ENCODE measurements around a stretch of chr2.

DNA sequence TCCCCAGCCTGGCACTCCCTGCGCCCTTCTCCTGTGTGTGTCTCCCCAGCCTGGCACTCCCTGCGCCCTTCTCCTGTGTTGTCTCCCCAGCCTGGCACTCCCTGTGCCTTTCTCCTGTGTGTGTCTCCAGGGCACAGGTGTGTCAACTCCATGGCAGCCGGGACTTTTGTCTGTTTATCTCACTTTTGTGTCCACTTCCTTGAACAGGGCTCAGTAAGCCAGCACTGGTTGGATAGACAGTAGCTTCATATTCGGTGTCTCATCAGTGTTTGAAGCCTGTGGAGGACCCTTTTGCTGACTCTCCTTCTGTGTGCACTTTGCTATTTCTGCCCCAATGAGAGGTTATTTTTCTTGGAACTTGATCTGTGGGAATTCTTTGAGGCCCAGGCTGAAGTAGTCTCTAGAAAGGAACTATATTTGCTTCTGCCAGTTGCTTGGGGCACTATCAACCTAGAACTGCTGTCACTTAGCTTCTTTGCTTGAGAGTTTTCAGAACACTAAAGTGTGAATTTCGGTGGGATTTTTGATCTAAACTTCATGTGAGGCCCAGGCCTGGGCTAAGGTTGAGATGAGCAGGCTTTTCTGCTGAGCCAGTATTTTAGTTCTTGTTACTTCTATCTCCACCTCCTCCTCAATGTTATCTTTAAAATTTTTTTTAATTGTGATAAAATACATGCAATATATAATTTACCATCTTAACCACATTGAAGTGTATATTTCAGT, 8.3 kb upstream of the ASB1 start:
- PRO-cap: no peak

DNA sequence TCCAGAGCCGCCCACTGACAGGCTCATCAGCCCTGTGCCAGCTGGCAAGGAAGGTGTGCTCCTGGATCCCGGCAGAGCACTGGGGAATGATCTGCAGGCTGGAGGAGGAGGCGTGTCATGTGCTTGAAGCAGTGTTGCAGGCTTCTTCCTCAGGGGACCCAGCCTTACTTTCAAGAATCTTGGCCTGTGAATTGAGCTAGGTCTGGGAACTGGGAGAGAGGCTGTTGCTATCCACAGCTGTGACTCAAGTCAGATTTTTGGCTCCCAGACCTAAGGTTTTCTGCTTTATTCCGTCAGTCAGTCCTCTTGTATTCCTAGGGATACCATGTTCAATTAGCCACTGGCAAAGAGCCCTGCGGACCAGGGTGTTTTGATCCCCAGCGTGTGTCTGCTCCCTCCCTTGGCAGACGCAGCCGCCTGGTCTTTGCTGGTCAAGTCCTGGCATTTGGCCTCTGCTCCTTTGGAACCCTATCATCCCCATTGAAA, 32.4 kb downstream of the ASB1 start:
- PRO-cap: no peak

DNA sequence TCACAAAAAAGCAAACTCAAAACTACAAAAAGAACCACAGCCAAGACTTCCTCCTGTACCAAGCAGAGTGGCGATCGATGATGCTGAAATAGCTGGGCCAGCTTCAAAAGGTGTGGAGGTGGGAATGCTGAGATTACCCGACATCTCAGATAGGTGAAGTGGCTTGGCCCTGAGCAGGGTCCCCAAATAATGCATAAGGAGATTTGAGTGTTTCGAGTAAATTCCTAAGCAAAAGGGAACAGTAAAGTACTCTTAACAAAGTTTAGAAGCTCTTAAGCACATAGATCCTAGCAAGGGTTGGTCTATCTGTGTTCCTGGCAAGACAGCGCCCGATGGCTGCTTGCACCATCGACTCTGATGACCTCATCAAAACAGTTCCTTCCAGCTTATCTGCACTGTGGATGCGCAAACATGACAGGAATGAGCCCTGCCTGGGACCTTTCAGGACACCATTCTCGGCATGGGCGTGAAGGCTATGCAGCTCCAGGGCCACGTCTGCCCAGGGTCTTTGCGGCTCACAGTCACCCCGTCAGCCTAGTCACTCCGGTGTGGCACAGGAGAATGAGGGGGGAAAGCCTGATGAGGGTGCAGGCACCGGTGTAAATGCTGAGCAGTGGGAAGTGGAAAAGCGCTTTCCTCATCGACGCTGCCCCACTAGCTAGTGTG, 147.9 kb upstream of the TWIST2 start:
- PRO-cap: no peak

- PRO-cap: no peak
Measured at GRCh38 chr2:238728462-238729326, 119.2 kb upstream of the TWIST2 start.

GRCh38 chr2:238790707-238791402, 57.0 kb upstream of the TWIST2 start:
- PRO-cap: no peak

GRCh38 chr2:238791403-238791714, 56.5 kb upstream of the TWIST2 start:
- PRO-cap: no peak

- PRO-cap: no peak
Measured at GRCh38 chr2:238852024-238852779, 4.3 kb downstream of the TWIST2 start.

- PRO-cap: no peak
Measured at GRCh38 chr2:238883146-238883643, 35.3 kb downstream of the TWIST2 start.

DNA sequence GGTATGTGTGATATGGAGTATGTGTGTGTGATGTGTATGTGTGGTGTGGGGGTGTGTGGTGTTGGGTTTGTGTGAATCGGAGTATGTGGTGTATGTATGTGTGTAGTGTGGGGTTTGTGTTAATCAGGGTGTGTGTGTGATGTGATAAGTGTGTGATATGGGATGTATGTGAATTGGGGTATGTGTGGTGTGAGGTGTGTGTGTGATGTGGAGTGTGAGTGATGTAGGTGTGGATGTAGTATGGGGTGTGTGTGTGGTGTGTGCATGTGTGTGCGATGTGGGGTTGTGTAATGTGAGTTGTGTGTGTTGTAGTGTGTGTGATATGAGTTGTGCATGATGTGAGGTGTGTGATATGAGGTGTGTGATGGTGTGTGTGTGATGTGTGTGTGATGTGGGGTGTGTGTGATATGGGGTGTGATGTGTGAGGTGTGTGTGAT, 54.4 kb downstream of the TWIST2 start:
- PRO-cap: no peak

DNA sequence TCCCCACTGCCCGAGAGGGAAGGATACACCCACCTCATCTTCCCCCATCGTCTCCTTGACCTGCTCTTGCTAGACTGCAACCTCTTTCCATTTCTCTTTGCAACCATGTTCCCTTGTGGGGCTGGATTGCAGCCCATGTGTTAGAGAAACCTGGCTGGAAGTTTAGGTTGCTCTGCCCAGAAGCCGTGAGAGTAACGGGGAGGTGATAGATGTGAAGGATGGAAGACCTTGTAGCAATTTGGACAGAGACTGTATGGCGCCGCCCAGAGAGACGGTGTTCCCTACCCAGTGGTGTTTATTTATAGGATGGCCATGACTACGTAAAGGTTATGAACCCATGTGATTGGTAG, 143.7 kb downstream of the TWIST2 start:
- PRO-cap: no peak

DNA sequence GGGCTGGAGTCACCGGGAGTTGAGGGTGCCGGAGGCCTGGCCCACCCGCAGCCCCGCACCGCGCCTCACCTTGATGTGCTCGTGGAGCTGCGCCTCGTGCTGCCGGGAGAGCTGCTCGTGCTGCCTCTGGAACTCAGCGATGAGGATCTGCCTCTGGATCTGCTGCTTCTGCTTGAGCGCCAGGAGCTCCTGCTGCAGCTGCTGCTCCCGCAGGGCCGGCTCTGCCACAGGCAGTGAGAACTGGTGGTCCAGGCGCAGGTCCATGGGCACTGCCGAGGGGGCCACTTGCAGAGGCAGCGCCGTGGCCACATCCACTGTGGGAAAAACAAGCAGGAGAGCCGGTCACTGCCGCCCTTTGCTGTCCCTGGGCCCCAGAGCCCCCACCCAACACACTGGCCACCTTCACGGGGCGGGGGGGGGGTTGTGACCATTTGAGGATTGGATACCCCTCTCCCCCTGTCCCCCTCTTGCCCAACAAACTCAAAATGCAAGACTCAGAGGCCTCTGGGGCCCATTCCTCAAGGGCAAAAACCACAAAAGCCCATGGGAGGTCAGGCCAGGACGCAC, 211.0 kb downstream of the HDAC4 start:
- PRO-cap: no peak

DNA sequence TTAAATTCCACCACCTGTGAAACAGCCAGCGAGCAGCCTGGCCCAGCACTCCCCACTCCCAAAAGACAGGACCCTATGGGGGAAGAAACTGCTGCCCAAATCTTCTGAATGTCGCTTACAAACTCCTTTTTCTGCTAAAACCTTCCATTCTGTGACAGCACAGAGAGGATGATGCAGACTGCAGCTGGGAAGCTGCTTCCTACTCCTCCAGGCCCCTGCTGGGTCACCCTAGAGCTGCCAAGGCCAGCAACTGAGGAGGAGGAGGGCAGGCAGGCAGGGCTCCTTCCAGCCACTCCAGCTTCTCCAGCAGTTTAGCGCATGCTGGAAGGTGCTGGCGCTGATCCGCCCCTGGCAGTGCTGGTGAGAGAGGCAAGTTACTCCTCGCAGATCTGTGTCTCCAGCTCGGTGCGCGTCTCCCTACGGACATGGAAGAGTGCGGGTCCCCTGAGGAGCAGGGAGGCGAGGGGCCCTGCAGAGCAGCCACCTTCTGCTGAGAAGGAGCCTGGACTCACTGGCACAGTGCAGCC, 206.2 kb downstream of the HDAC4 start:
- PRO-cap: no peak

DNA sequence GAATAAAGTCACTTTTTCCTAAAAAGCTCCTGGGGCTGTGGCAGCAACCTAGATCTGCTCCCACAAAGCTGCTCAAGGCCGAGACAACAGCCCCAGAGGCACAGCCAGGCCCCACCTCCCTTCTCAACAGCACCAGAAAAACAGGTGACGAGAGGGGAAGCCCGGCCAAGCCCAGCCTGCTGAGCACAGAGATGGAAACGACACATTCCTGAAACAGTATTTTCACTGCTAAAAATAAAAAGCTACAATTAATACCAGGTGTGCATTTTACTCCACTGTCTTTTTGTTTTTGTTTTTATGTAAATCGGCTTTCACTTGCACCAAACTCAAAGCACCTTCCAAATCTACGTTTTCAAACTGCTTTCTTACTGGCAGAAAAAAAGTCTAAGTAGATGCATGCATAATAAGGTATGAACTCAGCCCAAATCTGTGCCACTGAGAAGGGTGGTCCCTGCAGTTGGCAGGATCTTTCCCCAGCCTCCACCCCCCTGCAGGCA, 199.2 kb downstream of the HDAC4 start:
- PRO-cap: unidirectional peak, minus-strand start at position 70 of the sequence

GRCh38 chr2:239238499-239239296, 162.1 kb downstream of the HDAC4 start:
- PRO-cap: no peak

- PRO-cap: bidirectional peak, plus-strand start at chr2:239289081, minus-strand start at chr2:239289086
Measured at GRCh38 chr2:239288881-239290056, 111.6 kb downstream of the HDAC4 start.

- PRO-cap: no peak
Measured at GRCh38 chr2:239326564-239327356, 74.1 kb downstream of the HDAC4 start.

GRCh38 chr2:239399927-239400348, 882 bp downstream of the HDAC4 start:
- PRO-cap: no peak

GRCh38 chr2:239409986-239410427, 9.2 kb upstream of the HDAC4 start:
- PRO-cap: unidirectional peak, minus-strand start at chr2:239410251

GRCh38 chr2:239691245-239691737, 290.5 kb upstream of the HDAC4 start:
- PRO-cap: no peak

DNA sequence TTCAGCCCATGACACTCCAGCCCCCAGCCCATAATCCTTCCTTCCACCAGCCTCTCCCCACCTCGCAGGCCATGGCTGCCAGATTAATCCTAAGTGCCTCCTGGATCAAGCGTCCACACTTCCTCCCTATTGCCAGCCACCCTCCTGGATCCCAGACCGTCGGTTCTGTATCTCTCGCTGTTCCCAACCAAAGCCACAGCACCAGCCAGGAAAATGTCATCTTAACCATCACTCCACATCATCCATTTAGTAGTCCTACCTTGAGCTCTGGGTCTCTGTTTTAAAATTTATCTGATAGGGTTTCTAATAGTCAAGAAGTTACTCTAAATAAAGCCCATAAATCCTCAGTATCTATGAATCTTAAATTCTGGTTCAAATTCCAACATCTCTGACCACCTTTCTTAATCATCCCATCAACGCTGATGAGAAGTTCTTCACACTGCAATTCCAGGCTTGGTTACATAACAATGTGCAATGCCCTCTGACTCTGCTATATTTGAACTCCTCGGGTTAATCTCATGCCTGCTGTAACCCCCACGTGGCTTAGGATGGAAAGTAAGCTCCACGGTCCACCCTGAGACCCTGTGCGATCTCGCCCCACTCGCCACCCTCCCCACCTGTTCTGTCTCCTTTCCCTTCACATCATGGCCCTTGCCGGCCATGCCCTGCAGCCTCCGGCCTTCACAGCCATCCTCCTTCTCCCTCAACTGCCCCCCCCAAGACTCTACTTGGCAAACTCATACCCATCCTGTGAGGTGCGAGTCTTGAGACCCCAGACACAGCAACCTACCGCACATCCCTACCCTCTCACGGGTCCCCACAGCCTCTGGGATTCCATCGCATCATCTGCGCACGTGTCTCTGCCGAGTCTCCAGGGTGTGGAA, 49.2 kb downstream of the NDUFA10 start:
- PRO-cap: no peak

All from cardiac septum (tissue), 1 donor.